Spinal cord (tissue), 3 donors: Measurements from ENCODE around the gene MAP3K13.

- PRO-cap = no peak
- RAMPAGE, long total RNA = no peak
These were observed 22.1 kb downstream of the EPHB3 start for GRCh38 chr3:184583344-184584435.

GRCh38 chr3:184642838-184643326 lies 69.0 kb downstream of the MAGEF1 start:
- PRO-cap = no peak
- RAMPAGE, long total RNA = no peak

DNA sequence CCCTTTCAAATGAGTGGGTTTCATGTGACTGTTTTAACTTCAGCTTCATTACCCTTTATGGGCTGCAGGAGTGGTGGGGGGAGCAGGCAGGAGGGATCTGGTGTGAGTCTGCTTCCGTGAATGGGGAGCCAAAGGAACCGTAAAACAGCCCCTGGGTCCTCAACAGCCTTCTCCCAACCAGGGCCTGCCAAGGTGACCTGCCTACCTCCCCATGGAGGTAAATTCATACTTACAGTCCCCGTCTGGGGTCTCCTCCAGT lies 31.2 kb downstream of the MAGEF1 start:
- PRO-cap = no peak
- RAMPAGE, long total RNA = no peak

GRCh38 chr3:184756792-184757968 lies 45.3 kb upstream of the MAGEF1 start:
- PRO-cap = no peak
- RAMPAGE, long total RNA = no peak

- PRO-cap = no peak
- RAMPAGE, long total RNA = no peak
These were observed 5.2 kb downstream of the VPS8 start for GRCh38 chr3:184817176-184817519.

- PRO-cap = no peak
- RAMPAGE, long total RNA = no peak
These were observed 74.5 kb downstream of the C3orf70 start for GRCh38 chr3:185078321-185078860.

- PRO-cap = no peak
- RAMPAGE, long total RNA = no peak
These were observed 2.2 kb downstream of the C3orf70 start for GRCh38 chr3:185150648-185151100.

DNA sequence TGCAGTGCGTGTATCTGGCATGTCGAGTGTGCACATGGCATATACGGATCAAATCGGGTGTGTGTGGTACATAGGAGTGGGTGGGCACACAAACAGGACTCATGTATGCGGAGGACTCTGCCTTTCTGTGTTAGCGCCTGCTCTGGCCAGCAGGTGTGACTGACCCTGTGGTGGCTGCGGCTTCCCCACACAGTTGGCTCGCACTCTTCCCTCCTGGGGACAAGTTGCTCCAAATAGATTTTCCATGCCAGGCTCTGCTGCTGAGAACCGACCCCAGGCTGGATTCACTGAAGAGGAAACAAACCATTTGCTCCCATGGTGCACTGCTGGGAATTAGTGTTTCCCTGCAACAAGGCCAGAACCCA lies 1.3 kb upstream of the C3orf70 start:
- PRO-cap = no peak
- RAMPAGE, long total RNA = no peak

- PRO-cap = no peak
- RAMPAGE, long total RNA = no peak
These were observed 45.9 kb upstream of the MAP3K13 start for GRCh38 chr3:185316935-185317591.

GRCh38 chr3:185324371-185324801 lies 38.5 kb upstream of the MAP3K13 start:
- PRO-cap = no peak
- RAMPAGE, long total RNA = no peak

- PRO-cap = no peak
- RAMPAGE, long total RNA = no peak
These were observed at the start of gene MAP3K13 for GRCh38 chr3:185362746-185363947. Gene MAP3K13 (plus strand): TSS chr3:185363136.

DNA sequence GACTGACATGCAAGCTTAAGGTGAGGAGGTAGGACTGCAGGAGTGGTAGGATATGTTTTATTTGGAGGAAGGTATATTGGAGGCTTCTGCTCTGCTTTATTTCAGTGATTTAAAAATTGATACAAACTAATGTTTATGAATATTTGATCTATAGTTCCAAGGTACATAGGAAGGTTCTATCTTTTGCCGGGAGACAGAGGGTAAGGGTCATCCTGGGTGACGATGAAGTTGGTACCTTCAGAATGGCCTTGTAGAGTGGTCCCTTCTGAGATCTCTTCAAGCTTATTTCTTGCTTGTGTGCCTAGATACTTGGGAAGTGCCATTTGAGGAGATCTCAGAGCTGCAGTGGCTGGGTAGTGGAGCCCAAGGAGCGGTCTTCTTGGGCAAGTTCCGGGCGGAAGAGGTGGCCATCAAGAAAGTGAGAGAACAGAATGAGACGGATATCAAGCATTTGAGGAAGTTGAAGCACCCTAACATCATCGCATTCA lies 61.6 kb downstream of the TMEM41A start:
- PRO-cap = no peak
- RAMPAGE, long total RNA = no peak

- PRO-cap = no peak
- RAMPAGE, long total RNA = no peak
These were observed 20.2 kb downstream of the SENP2 start for GRCh38 chr3:185606215-185606710.

DNA sequence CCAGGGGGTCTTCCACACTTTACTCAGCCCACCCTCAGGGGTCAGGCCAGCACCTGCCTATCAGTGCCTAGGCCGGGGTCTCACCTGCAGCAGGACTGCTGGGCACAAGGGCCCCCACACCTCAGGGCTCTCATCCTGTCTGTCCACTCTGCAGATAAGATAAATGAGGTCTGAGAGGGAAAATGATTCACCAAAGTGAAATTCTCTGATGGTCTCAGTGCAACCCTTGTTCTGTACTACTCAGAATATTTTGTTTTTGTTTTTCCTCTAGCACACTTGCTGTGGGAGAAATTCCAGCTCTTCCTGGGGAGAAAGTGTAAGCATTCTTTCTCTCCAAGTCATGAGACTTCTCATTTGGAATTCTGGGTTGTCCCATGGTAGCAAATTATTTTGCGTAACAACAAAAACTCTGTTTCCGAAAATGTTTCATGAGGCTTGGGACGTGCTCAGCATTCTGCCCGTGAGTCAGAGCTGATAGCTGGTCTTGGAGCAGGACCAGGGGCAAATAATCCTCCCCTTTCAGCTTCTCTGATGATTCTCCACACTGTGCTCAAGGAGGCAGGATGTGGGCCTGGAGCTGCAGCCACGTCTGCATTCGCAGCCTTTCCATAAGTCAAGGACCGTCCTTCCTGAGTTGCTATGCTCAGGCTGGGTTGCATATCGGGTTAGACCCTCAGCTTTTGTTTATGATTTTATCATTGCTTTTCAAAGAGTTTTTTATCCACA lies 70.2 kb downstream of the SENP2 start:
- PRO-cap = no peak
- RAMPAGE, long total RNA = no peak

GRCh38 chr3:185732473-185733423 lies 92.1 kb downstream of the IGF2BP2 start:
- PRO-cap = no peak
- RAMPAGE, long total RNA = no peak

- PRO-cap = no peak
- RAMPAGE, long total RNA = no peak
These were observed 9.5 kb downstream of the IGF2BP2 start for GRCh38 chr3:185815351-185815727.

DNA sequence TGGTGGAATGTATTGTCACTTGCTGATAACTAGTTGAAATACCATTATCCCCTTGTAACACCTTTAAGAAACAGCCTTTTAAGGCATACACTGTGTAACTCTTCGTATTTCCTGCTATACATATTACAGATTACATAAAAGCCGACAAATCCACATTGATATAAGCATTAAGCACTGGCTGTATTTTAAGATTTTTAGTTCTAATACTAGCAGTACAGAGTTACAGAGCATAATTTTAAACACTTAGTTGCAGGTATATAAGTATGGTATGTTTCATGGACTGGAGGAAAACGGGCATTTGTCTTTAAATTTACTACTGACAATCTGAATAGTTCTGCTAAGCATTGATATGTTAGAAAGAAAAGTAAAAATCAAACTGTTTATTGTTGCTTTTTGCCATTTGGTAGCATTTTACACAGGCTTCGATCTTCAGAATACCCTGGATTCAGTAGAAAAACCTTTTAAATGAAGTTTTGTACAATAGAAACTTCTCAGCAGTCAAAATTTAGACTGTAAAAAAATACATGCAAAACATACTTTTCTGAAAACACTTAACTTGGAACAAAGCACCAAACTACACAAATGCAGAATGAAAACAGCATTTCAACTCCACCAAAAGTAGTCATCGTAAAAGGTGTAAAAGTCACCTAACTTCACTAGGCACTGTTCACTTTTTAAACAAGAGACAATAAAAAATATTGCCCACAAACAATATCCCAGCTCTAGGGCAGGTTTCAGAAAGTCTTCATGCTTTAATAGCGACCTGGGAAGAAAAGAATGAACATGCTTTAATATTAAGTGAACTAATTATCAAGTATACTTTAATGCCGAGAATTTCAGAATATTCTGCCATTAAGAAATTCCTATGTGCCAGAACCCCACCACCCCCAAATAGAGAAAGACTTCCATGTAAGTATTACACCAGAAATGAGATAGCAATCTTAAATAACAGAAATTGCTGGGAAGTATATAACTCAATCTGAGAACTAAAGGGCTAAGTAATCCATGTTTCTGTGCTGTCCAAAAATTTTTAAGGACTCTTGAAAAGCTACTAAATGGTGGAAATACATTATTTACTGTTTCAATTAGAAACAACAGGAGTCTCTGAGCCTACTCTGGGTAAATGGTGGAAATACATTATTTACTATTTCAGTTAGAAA lies 20.5 kb downstream of the TRA2B start:
- PRO-cap = no peak
- RAMPAGE, long total RNA = no peak

DNA sequence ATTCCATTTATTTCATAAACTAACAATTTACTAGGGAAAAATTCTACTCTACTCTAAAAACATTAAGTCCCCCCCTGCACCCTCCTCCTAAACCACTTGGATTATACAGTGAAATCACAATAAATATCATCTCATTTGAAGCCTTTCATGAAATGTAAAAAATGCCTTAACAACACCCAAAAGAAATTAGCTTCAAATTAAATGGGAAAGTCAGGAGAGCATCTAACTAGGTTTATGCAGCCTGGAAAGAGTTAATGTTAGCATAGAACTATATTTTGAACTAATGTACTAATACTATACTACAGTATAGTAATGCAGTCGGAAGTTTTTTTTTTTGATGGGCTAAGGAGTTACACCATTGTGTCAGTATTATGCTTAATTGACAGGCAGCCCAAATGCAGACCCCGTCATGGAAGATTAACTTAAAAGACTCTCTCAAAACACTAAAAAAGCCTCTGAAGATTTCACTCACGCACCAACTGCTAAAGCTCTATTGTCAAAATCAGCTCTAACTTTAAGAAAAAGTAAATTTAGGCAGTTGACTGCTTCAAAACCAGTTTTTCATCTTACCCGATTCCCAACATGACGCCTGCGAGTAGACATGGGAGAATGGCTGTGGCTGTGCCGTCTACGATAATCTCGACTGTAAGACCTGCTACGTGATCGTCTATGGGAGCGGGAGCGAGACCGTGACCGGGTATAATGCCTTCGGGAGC lies 12.8 kb downstream of the TRA2B start:
- PRO-cap = no peak
- RAMPAGE, long total RNA = no peak

GRCh38 chr3:185935812-185936747 lies 1.7 kb downstream of the TRA2B start:
- PRO-cap = no peak
- RAMPAGE, long total RNA = no peak

- PRO-cap = no peak
- RAMPAGE, long total RNA = no peak
These were observed 76.2 kb upstream of the ETV5 start for GRCh38 chr3:186185077-186185448.